Fibroblast of the aortic adventitia (primary cell): ENCODE measurements around a stretch of chr13.

DNA sequence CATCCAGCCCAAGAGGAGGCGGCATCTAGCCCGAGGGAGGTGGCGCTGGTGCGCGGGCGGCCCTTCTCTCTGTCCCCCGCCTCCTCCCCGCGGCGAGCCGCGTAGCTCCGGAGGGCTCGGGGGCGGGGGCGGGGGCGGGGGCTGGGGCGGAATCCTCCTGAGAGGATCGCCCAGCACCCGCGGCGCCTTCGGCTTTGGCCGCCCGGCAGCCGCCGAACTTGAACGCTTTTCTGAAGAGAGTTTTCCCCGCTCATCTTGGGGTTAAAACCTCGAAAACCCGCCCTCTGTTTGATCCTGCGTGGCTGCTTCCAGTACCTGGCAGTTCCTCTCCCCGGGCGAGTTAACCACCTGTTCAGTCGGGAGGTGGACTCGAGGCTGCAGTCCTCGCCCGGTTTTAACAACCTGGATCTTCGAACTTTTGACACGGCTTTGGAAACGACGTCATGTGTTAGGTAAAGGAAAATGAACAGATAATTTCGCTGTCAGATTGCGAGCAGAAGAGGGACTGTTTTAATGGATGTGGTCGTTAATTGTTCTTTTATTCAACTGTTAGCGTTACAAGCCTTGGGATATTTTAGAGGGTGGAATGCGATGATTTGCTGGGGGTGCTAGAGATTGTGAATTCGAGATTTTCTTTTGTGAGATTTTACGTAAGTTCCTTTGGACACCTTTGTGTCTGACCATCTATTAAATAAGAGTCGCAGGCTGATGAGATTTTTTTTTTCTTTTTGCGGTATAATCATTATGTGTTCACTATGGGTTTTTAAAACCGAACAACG, 943 bp downstream of the FNDC3A start:
- CAGE, long polyA plus RNA: no peak

DNA sequence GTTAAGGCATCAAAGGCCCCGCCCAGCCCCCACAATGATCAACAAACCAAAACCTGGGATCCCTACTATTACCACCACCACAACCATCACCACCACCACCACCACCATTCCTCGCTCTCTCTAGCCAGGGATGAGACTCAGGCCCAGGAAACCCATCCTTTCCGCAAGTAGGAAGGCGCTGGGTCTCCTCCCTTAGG, 296 bp downstream of the CAB39L start:
- CAGE, long polyA plus RNA: no peak

DNA sequence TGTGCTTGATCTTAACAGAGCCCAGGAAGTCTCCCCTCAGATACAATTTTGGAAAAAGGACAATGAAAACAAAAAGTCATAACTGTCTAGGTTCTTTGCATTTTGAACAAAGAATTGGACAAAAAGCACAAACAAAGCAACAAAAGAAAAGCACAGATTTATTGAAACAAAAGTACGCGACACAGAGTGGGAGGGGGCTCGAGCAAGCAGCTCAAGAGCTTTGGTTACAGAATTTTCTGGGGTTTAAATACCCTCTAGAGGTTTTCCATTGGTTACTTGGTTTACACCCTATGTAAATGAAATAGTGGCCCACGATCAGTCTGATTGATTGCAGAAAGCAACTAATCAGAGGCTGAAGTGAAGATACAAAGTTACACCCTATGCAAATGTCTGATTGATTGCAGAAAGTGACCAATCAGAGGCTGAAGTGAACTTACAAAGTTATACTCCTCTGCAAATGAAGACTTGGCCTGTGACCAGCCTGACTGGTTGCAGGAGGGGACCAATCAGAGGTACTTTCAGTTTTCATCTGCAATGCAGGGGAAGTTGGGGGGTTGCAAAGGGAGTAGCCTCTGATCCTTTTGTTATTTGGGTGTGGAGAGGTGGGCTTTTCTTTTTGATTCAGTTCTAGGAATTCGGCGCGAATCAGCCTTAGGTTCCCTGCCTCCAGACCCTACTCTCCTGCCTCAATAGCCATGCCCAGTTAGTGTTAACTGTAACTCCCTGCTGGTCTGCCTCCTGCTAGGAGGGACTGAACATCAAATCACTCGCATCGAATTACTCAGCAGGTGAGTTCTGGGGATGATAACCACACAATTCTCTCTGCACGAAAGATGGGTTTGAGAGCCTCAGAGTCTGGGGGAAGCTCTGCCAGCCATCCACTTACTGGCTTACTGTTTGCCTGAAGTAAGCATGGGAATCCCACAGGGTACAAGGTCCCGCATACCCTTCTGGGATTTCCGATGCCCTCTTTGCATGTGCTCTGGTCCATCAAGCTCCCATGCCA, 7.3 kb downstream of the ARL11 start:
- CAGE, long polyA plus RNA: no peak

- CAGE, long polyA plus RNA: no peak
Observed at GRCh38 chr13:49793110-49793321, 534 bp upstream of the KPNA3 start.

- CAGE, long polyA plus RNA: no peak
Observed at GRCh38 chr13:49793322-49793572, 765 bp upstream of the KPNA3 start.

DNA sequence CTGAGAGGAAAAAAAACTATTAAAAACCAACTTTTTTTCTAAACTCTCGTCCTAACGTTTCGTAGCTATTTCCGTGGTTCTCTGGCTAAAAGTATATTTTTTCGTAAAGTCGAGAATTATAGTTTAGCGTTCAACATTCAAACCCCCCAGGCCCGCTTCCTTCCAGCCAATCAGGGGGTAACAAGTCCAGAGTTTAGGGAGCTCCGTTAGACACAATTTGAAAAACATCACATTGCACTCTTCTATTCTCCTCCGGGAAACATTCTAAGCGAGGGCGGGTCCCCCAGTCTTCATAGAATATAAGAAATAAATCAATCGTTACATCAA, 64.8 kb downstream of the KCNRG start:
- CAGE, long polyA plus RNA: no peak

- CAGE, long polyA plus RNA: no peak
Observed at GRCh38 chr13:50080876-50081452, 65.7 kb downstream of the KCNRG start.

DNA sequence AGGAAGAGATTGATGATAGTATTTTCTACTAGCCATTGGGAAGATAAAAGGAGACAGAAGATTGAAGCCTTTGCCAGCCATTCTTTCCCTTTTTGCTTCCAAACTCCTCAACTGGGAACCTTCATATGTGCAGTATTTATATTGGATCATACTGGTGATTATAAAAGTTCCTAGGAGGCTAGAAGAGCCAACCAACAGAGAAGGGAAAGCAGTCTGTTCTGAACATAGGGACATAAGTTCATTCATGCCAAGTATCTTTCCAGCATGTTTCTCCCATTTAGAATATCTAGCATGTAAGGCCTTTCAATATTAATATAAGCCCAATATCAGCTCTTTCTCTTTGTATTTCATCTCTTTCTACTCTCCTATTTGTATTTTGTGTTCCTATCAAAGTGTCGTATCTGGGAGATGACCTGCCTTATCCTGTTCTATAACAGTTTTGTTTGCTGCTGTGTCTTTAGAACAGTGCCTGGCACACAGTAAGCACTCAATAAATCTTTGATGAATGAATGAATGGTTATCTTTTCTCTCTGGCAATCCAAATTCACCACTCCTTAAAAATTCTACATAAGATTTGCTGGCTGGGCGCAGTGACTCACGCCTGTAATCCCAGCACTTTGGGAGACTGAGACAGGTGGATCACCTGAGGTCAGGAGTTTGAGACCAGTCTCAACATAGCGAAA, 89.7 kb downstream of the KCNRG start:
- CAGE, long polyA plus RNA: no peak

DNA sequence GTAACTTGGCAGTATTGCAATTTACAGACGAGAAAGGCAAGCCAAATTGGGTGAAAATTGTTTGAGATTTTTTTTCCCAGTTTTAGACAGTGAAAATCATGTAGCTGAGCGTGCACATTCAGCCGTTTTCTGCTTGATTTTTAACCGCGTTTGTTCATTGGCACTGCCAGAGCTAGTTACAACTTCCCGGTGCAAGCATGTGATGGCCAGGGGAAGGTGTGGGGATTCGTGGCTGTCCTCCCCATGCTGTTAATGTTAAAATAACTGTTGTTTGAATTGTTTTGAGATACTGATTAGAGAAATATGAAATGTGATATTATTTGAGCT, 125.5 kb downstream of the KCNRG start:
- CAGE, long polyA plus RNA: no peak

GRCh38 chr13:50510479-50510901, 333.0 kb downstream of the DLEU7 start:
- CAGE, long polyA plus RNA: no peak

DNA sequence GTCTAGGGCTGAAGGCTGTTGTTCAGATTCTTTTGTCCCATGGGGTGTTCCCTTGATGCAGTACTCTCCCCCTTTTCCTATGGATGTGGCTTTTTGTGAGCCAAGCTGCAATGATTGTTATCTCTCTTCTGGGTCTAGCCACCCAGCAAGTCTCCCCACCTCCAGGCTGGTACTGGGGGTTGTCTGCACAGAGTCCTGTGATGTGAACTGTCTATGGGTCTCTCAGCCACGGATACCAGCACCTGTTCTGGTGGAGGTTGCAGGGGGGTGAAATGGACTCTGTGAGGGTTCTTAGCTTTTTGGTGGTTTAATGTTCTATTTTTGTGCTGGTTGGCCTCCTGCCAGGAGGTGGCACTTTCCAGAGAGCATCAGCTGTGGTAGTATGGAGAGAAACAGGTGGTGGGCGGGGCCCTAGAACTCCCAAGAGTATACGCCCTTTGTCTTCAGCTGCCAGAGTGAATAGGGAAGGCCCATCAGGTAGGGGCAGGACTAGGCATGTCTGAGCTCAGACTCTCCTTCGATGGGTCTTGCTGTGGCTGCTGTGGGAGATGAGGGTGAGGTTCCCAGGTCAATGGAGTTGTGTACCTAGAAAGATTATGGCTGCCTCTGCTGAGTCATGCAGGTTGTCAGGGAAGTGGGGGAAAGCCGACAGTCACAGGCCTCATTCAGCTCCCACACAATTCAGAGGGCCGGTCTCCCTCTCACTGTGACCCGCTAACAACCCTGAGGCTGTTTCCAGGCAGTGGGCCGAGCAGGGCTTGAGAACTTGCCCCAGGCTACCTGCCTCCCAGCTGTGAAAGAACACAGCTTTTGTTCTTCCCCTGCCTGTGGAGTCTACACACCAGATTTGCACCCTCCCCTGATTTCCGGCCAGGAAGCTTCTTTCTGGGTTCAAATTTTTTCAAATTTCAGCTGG, 87.4 kb downstream of the DLEU7 start:
- CAGE, long polyA plus RNA: no peak

DNA sequence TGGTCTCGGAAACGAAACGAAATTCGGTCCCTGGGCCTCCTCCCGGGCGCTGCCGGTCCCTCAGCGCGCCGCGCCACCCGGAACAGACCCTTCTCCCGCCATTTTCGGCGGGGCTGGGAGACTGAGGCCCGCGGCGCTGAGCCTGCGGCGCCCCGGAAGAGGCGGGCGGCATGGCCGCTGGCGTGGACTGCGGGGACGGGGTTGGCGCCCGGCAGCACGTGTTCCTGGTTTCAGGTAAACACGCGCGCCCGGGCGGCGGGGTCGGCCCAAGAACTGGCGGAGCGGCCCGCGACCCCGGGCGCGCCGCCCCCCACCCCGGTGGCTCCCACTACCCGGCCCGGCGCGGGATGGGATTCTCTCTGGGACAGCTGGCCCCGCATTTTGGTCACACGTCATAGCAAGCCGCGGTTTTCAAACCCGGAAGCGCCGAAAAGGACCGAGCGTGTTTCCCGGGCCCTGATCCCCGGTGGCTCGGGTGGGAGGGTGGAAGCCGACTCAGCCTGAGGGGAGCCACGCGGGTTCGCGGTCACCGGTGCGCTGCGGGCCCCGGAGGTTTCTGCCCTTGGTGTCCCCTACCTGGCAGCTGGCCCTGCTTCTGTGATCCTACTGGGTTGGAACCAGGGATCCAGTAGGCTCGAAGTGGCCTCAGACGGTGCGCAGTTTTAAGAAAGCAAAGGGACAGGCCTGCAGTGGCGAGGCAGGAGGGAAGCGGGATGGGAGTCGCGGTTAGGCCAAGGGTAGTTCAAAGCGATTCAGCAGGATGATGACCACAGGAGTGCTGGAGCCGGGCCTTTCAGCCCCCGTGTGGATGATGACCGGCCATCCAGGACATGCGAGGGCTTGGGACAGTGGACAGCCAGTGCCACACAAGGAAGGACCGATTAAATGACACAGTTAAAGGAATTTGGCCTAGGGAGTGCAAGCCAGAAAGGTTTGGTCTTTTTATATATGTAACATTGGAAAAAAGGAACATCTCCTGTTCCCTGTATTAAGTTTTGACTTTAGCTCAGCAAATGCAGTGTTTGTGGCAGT, 632 bp downstream of the RNASEH2B start:
- CAGE, long polyA plus RNA: no peak

DNA sequence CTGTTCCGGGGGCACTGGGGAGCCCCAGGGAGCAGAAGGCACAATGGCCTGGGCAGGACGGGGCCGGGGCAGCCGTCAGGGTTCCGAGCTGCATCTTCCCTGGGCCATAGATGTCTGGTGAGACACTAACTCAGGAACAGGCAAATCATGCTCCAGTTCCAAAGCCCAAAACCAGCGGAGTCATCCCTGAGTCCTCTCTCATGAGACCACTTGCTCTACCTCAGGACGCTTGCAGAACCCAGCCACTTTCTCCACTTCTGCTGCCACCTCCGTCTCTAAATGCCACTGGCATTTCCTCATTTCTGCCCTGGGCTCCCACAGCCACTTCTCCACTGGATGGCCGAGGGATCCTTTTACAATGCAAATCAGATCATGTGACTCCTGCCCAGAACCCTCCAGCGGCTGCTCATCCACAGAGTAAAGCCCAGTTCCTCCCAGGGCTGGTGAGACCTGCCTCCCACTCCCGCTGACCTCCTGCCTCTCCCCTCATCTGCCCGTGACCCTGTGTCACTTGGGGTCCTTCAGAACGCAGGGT, 36.8 kb downstream of the FAM124A start:
- CAGE, long polyA plus RNA: no peak

- CAGE, long polyA plus RNA: no peak
Observed at GRCh38 chr13:51406834-51407511, 45.9 kb downstream of the INTS6 start.

DNA sequence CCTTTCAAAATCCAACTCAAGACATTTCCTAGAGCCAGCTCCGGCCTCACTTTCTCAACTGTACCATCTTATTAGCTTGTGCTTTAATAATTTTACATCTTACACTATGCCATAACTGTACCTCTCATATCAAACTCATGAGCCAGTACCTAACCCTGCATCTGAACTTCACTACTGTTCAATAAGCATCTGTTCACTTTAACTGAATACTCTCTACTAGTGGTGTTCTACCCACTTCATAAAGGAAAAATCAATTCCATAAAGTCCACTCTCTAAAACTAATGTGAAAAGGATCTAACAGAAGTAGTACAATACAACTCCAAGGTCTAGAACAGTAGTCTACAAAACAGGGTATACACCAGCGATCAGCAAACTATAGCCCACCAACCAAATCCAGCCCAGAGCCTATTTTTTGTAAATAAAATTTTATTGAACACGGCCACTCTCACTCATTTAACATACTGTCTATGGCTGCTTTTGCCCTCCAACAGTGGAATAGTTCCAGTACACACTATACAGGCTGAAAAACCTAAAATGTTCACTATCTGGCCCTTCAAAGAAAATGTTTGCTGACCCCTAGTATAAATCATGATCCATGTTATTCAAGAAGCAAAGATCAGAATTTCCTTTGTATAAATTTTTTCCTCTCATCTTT, 33.2 kb downstream of the INTS6 start:
- CAGE, long polyA plus RNA: no peak

- CAGE, long polyA plus RNA: no peak
Observed at GRCh38 chr13:51449691-51450837, 2.8 kb downstream of the INTS6 start.

DNA sequence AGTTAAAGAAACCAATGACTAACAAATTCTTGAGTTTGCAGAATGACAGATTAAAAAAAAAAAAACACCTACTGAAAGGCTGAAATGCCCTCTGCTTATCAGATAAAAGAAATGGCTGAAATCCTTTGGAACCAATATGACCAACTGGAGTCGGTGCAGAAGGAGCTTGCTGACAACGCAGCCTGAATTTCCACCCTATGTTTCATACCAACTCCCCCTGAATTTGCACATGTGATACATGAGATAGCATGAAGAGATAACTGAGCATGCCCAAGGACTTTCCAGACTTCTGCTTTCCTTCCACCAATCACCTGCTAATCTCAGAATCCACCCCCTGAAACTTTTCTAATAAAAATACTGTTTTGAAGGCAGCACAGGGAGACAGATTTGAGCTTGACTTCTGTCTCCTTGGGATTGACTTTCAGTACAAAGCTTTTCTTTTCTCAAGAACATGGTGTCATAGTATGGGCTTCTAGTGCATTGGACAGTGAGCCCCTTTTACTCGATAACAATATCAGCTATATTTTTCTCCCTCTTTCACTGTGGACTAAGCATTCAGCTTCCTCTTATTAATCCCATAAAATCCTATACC, 32.2 kb upstream of the WDFY2 start:
- CAGE, long polyA plus RNA: no peak

DNA sequence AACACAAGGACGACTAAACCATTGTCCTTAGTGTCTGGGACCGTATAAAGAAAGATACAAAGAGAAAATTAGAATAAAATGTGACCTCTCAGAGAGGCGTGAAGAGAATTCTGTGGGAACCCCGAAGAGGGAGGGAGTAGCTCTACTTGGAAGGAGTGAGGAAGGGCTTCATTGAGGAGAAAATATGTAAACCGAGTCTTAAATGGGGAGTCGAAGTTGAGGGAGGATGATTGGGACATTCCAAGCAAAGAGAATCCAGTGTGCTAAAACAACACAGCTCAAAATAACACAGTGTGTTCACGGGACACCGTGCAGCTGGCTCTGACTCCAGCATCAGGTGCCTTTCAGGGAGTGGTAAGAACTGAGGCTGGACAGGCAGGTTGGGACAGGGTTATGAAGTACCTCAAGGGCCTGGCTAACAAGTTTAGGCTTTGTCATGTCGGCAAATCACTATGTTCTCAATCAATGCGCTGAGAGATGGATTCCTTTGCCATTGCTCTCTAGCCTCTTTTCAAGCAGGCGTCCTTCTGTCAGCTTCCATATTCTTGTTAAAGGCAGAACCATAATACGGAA, 27.6 kb upstream of the WDFY2 start:
- CAGE, long polyA plus RNA: no peak

DNA sequence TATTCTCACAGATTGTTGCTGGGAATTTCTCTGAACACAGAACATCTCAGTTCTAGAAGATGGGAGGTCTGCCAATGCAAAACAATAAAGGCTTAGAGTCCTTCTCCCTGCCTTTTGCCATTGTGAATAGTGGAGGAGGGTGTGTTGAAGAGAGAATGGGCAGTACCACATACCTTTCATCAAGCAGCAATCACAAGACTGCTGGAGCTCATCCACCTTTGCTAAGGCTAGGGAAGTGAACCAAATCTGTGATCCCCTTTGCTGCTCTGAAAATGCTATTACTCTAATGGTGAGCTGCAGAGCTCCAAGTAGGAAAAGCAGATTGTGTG, 34.4 kb downstream of the WDFY2 start:
- CAGE, long polyA plus RNA: no peak

- CAGE, long polyA plus RNA: no peak
Observed at GRCh38 chr13:51752656-51753360, 51.2 kb downstream of the DHRS12 start.